MCF 10A (cell line): ENCODE results near the gene C17orf75.

GRCh38 chr17:31110994-31111529, 16.3 kb downstream of the NF1 start:
- PRO-cap, result no peak
- RRBS, result no CpG with 5 or more reads among the region's 2 CpGs

DNA sequence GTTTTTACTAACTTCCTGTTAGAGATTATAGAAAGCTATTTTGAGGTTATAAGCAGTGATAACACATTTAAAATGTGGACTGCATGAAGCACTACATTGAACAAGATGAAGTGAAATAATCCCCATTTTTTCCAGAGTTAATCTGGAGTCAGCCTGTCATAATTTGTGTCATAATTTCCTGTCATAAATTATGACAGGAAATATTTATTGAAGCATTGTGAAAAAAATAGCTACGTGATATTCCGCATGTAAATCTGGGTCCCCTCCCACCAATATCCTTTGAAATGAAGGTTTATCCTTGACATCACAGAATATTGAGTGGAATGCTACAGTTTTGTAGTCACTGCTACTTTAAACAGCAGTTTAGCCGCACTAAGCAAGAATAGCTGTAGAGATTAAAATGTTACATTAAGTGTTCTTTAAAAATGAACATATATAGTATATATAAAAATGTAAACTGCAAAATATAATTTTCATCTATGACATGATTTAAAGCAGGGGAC, 40.0 kb downstream of the OMG start:
- PRO-cap, result no peak
- RRBS, result no CpG with 5 or more reads among the region's 3 CpGs

GRCh38 chr17:31269483-31270136, 27.4 kb downstream of the OMG start:
- PRO-cap, result no peak
- RRBS, result no CpG with 5 or more reads among the region's 2 CpGs

- PRO-cap, result no peak
- RRBS, result no CpG with 5 or more reads among the region's 11 CpGs
These were observed 65.9 kb downstream of the RAB11FIP4 start for GRCh38 chr17:31457175-31458062.

- PRO-cap, result no peak
- RRBS, result no CpG with 5 or more reads among the region's 13 CpGs
These were observed 108.6 kb downstream of the RAB11FIP4 start for GRCh38 chr17:31499794-31500730.

GRCh38 chr17:31524264-31525347, 133.1 kb downstream of the RAB11FIP4 start:
- PRO-cap, result no peak
- RRBS, result no CpG with 5 or more reads among the region's 29 CpGs

- PRO-cap, result no peak
- RRBS, result no CpG with 5 or more reads among the region's 10 CpGs
These were observed 157.5 kb downstream of the RAB11FIP4 start for GRCh38 chr17:31549055-31549366.

DNA sequence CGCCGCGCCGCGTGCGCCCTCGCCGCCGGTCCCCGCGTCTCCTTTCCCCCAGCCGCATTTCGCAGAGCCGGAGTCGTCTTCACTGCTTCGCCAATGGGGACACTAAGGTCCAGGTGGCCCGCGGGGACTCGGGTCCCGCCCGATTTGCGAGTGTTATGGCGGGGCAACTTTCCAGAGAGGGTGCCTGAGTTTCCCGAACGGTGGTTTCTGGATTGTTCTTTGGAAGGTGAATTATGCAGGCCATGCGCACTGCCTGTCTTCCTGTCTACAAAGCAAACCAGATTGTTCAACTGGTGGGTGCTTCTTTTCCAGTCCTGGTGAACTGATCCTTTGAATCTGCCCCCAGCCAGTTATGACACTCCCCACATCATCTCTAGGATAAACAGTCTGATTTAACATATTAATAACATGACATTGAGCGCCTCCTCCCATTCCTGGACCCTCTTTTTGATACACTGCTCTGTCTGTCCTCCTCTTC, 158.9 kb downstream of the RAB11FIP4 start:
- PRO-cap, result no peak
- RRBS, result 33% methylated on average over 3 of the region's 27 CpGs

DNA sequence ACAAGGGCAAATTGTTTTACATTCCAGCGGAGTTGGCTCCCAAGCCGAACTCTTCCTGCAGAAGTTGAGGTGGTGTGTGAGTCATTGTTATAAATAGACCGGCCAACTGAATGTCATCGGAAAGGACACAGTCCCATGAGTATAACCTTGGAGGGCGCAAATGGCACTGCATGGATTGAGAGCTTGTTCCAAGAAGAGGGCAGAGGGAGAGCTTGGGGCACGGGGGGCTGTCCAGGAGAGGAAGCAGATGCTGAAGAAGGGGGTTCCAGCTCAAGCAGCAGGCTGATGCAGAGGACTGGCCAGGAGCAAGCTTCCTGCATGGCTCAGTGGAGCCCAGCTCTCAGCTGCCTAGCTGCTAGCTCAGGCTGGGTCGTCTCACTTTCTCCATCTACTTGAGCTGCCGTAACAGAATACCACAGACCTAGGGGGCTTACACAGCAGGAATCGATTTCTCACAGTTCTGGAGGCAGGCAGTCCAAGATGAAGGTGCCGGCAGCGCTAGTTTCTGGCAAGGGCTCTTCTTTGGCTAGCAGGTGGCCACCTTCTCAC, 136.4 kb downstream of the COPRS start:
- PRO-cap, result no peak
- RRBS, result no CpG with 5 or more reads among the region's 11 CpGs

GRCh38 chr17:31994247-31995187, 12.7 kb upstream of the LRRC37B start:
- PRO-cap, result no peak
- RRBS, result no CpG with 5 or more reads among the region's 8 CpGs

GRCh38 chr17:31999947-32000384, 7.2 kb upstream of the LRRC37B start:
- PRO-cap, result no peak
- RRBS, result no CpG with 5 or more reads among the region's 2 CpGs

DNA sequence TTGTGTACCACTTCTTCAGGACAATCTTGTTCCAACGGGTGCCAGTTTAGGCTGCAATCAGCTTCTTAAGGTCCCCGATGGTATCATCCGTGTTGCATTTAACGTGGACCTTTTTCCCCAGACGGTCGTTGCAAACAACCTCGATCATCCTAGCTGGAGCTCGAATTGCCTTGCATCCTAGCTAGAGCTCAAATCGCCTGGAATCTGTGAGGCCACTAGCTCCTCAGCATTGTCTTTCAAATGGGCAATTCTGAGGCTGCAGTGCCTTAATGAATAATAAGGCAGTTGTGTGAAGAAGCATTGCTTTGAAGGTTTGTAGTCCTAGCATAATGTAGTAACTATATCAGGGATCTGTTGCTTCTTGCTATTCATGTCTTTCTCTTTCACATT, 37.7 kb upstream of the RHBDL3 start:
- PRO-cap, result no peak
- RRBS, result no CpG with 5 or more reads among the region's 9 CpGs

- PRO-cap, result no peak
- RRBS, result 23% methylated on average over 54 of the region's 122 CpGs
These were observed 876 bp downstream of the RHBDL3 start for GRCh38 chr17:32266095-32267321.

DNA sequence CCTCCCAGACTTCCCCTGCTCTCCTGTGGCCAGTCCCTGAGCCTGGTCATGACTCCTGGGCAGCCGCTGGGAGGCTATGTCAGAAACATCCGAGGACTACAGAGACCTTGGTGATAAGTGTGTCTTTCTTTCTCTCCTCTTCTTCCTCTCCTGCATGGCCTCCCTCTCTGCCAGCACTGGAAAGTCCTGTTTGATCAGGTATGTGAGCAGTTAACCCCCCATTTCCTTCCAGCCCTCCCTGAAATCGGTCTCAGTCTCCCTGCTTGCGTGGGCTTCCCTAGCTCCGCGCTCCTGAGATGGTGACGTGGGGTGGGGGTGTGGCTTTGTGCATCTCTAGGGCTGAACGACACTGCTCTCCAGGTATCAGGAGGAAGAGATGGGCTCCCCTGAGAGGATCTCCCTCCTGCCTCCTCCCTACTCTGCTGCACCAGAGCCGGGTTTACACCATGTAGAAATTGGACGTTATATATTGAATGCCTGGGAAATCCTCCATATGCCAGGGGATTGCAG, 2.2 kb downstream of the RHBDL3 start:
- PRO-cap, result no peak
- RRBS, result no CpG with 5 or more reads among the region's 10 CpGs

- PRO-cap, result no peak
- RRBS, result no CpG with 5 or more reads among the region's 5 CpGs
These were observed 33.7 kb downstream of the C17orf75 start for GRCh38 chr17:32308307-32308721.

DNA sequence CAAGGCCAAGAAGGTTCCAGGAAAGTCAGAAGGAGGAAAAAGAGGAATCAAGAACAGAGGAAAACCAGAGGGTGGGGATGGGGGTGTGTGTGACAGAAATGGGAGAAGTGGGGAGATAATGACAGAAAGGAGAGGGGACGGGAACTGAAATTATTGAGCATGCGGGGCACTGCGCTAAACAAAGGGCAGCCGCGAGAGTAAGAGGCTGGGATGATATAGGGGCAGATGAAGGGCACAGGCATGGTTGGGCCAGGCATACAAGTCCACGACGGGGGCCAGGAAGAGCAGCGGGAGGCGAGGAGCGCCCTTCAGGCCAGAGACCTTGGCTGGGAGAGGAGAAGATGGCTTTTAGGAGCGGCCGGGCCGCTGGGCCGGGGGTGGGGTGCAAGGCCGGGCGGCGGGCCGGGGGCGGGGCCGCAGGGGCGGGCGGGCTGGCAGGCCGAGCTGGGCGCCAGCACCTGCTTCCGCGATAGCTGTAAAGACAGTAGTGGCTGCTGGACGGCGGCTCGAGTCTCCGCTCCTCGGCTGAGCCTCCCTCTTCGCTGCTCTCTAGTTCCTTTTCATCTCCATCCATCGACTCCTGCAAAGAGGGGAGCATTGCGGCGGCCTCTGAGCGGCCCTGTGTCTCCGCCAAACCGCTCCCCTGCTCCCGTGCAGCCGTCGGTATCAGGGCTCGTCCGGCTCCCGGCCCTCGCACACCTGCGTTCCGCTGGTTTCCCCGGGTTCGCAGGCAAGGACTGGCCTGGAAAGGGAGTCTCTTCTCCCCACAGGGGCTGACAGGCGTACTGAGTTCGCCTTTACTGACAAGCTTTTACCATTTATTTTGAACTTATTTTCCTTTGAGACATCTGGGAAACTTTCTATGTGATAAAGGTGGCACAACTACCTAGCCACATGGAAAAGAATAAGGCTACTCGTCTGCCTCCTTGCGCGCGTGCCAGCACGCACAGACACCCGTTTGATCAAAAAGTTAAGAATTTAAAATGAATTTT, at the start of gene C17orf75:
TSS of gene C17orf75 (minus strand) at position 632 of the 992 bp plus-strand sequence.
- PRO-cap, result bidirectional peak, plus-strand start at position 749 of the sequence, minus-strand start at position 343 of the sequence
- RRBS, result no CpG with 5 or more reads among the region's 57 CpGs

GRCh38 chr17:32483166-32484374, 3.2 kb upstream of the CDK5R1 start:
- PRO-cap, result unidirectional peak, plus-strand start at chr17:32484258
- RRBS, result no CpG with 5 or more reads among the region's 11 CpGs

GRCh38 chr17:32518452-32519008, 31.7 kb downstream of the CDK5R1 start:
- PRO-cap, result no peak
- RRBS, result no CpG with 5 or more reads among the region's 19 CpGs

DNA sequence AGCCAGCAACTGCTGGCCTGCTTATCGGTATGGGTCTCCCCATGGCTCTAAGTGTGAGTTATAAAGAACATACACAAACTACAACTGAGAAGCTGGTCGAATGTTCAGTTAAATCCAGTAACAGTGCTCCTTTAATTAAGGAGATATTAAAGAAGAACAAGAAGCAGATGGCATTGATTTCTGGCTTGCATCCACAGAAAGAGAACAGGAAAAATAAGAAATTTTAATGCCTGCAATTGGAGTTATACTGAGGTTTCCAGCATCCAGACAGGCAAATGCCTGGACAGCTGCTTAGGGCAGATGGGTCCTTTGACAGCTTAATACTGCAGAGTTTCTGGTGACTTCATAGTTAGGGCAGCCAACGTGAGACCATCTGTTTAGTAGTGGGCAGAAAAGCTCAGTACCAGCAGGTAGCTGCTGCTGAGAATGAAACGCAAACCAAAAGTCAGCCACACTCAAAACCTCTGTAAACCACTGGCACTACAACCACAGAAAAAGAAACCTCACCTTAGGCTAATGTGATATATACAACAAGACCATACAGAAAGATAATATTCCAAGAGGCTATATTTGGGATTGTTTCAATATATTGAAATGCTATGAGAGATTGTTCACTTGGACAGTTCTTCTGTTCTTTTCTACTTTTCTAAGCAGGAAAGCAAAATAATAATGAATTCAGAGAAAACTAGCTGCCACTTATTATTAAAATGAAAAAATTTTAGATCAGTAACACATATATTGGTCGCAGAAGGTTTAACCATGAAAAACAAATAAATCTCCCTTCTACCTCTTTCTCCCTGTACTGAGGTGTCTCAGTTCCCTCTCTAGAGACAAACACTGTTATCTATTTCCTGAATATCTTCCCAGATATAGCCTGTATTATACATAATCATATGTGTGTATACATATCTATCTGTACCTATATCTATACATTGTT, 110.0 kb downstream of the CDK5R1 start:
- PRO-cap, result no peak
- RRBS, result no CpG with 5 or more reads among the region's 5 CpGs

GRCh38 chr17:32954499-32955069, 26.6 kb downstream of the TMEM98 start:
- PRO-cap, result no peak
- RRBS, result no CpG with 5 or more reads among the region's 11 CpGs